ENCODE measurements around a stretch of chr2.

- RRBS = no CpG with 5 or more reads among the region's 2 CpGs
Observed at GRCh38 chr2:149920180-149920550, 332.6 kb upstream of the MMADHC start.

DNA sequence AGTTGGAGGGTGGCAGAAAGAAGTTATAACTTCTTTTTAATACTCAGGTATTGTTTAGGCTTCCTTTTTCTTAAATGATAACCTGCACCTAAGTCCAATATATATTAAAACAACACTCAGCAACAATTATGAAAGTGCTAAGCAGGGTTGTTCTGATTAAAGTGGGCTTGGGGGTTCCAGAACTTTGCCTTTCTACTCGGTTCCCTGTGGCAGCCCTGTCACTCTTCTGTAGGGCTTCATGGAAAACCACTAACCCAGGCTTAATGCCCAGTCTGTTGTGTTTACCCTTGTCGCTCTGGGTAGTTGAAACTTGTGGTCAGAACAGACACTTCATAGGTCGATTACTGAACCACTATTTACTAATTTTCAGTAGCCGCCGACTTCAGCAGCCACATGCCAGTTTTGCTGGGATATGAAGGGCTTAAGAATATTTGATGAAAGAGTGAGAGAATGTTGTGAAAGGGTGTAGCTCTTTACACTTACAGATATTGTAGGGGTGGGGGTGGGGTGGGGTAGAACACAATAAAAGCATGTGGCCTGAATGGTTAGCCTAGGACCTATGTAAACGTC lies 362.3 kb downstream of the RND3 start:
- RRBS = no CpG with 5 or more reads among the region's 6 CpGs

GRCh38 chr2:150541561-150542035 lies 54.1 kb upstream of the RND3 start:
- RRBS = no CpG with 5 or more reads among the region's 7 CpGs

DNA sequence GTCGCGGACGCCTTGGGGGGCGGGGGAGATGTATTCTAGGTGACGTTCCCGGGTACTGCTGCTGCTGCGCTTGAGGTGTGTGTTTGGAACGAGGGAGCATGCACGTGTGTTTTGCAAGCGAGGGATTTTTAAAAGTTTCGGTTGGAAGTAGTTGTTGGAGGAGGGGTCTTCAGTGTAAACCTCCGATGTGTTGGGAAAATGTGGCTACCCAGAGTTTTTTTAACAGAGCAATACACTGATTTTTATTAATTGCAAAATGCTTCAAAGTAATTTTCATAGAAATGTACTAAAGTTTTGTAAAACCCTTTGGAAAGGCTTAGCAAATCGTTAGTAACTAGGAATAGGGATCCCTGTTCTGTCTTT lies 932 bp downstream of the RIF1 start:
- RRBS = no CpG with 5 or more reads among the region's 13 CpGs

GRCh38 chr2:151420955-151421350 lies 11.3 kb downstream of the RIF1 start:
- RRBS = no CpG with 5 or more reads among the region's 2 CpGs

GRCh38 chr2:152402802-152403453 lies 68.0 kb downstream of the FMNL2 start:
- RRBS = no CpG with 5 or more reads among the region's 10 CpGs

- RRBS = no CpG with 5 or more reads among the region's 9 CpGs
Observed at GRCh38 chr2:152407274-152407899, 72.4 kb downstream of the FMNL2 start.

GRCh38 chr2:152650354-152651333 lies 66.6 kb downstream of the PRPF40A start:
- RRBS = no CpG with 5 or more reads among the region's 9 CpGs

- RRBS = no CpG with 5 or more reads among the region's 6 CpGs
Observed at GRCh38 chr2:152676034-152676857, 41.0 kb downstream of the PRPF40A start.

- RRBS = 1% methylated on average over 15 of the region's 36 CpGs
Observed at GRCh38 chr2:153477639-153478272, 806 bp downstream of the RPRM start.

- RRBS = no CpG with 5 or more reads among the region's 17 CpGs
Observed at GRCh38 chr2:155472119-155472479, 773.6 kb downstream of the KCNJ3 start.

- RRBS = no CpG with 5 or more reads among the region's 2 CpGs
Observed at GRCh38 chr2:156184726-156185289, 147.7 kb downstream of the NR4A2 start.

DNA sequence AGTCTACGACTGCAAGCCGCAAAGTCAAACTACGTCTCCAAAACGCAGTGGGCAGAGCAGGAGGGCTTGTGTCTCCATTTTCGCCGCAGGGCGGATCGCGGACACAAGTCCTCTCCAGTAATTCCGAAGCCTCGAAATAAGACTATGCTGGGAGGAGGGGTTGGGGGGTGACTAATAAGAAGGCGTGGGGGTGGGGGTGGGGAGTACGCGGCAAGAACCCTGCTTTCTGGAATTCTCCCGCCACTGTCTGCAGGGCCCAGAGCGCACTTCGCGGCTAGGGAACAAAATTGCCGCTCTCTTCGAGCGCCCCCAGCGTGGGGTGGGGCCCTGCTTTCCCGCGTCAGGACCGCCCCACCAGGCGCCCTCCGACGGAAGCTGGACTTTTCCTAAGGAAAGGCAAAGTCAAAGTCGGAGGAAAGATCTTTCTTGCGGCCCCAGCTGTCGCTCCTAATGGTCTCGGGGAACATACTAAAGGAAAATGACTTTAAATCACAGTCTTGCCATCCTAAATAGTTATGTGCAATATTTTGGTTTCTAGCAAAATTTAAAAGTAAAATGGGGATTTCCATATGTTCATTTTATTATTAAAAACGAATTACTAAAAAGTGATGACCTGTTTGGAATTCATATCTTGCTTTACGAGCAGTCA lies 11.9 kb downstream of the NR4A2 start:
- RRBS = no CpG with 5 or more reads among the region's 34 CpGs

GRCh38 chr2:156321976-156322637 lies 10.4 kb downstream of the NR4A2 start:
- RRBS = no CpG with 5 or more reads among the region's 24 CpGs

DNA sequence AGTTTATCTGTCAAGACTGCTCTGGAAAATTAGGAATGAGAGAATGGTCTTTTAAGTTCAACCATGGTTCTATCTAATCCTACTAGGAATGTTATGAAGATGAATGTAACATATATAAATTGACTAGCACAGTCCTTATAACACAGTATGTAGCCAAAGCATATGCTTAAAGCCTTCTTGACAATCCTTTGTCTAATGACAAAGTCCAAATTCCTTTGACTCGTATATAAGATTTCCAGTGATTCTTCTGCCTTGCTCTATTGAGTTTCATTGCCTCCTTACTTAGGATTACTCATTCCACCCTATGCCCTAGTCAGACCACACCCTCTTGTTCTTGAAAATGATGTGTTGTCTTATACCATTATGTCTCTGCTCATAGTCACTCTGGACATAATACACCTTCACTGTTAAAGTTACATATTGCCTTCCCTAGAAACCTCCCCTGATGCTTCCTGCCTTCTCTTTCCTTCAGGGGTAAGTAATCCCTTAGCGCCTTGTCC lies 19.1 kb downstream of the GPD2 start:
- RRBS = no CpG with 5 or more reads among the region's 2 CpGs

DNA sequence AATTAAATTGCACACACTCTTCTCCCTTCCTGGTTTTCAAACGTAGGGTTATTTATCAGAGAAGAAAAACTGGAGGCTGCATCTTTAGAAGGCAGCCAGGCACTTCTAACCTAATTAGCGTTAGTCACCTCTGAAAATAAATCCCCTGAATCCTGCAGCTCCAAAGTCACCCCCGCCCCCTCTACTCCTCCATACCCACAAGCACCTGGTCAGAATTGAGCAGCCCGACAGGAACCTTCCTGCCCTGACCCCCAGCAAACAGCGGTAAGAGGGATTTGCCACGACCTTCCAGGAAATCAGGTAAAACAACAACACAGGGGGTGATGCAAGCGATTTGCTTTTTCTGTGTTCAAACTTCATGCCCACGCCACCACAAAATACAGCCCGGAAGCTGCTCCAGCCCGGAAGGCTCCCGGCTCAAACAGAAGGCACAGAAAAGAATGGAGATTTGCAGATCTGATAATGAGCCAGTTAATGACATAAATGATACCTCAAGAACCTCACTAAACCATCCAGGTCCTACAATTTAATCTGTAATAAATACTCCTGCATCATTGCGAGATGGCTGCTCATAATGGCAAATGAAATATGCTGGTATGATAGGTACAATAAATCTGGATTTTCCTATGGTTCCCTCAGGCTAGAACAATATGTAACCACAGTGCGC lies 367.1 kb downstream of the GPD2 start:
- RRBS = no CpG with 5 or more reads among the region's 13 CpGs

DNA sequence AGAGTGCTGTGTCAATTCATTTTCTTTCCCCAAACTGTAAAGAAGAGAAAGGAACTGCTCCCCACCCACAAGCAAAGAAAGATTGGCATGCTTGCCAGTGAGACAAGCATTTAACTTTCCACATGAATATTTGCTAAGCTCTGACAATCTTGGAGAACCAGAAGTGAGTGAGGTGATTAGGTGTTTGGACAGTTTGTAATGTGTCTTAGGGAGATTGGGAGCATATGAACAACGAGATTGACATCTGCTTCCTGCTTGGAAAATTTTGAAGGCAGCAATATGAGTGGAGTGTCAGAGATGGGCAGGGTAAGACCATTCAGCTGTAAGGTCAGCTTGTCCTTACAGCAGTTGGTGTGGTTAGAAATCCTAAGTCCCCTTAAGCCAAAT lies 36.1 kb upstream of the GALNT5 start:
- RRBS = no CpG with 5 or more reads among the region's 1 CpG

- RRBS = no CpG with 5 or more reads among the region's 4 CpGs
Observed at GRCh38 chr2:157246828-157247291, 10.6 kb upstream of the GALNT5 start.

- RRBS = no CpG with 5 or more reads among the region's 3 CpGs
Observed at GRCh38 chr2:157404069-157404784, 39.7 kb downstream of the CYTIP start.

DNA sequence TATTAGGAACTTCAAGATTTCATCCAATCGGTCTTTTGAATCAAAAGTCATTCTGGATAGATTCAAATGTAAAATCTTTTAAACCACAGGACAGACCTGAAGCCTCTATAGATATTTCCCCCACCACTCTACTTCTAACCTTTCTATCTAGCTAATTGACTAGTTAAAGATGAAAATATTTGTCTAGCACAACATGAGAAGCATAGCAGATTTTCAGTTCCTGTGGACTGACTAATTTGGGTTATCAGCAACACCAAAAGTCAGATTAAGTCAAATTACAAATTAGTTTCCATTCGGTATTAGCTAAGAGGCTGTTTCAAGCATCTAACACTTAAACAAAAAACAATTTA lies 5.0 kb downstream of the CYTIP start:
- RRBS = no CpG with 5 or more reads among the region's 2 CpGs

All from retinal pigment epithelial cell (primary cell).